Omental fat pad (tissue), 4 donors: Measurements from ENCODE around the genes UBTD1 and LOXL4.

DNA sequence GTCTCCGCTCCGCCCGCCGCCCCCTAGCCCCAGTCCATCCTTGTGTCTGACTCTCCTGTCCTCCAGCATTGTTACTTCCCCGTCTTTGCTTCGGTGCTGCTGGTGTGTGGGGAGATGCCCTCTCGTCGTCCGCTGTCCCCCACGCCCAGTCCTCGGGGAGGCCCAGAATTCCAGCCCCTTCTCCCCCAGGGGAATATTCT, 1.3 kb downstream of the LCOR start:
- PRO-cap = no peak
- RAMPAGE, long total RNA, 4 experiments = no peak in any of the 4 experiments

- PRO-cap = no peak
- RAMPAGE, long total RNA, 4 experiments = no peak in any of the 4 experiments
These were observed 2.2 kb downstream of the LCOR start for GRCh38 chr10:96834128-96834866.

DNA sequence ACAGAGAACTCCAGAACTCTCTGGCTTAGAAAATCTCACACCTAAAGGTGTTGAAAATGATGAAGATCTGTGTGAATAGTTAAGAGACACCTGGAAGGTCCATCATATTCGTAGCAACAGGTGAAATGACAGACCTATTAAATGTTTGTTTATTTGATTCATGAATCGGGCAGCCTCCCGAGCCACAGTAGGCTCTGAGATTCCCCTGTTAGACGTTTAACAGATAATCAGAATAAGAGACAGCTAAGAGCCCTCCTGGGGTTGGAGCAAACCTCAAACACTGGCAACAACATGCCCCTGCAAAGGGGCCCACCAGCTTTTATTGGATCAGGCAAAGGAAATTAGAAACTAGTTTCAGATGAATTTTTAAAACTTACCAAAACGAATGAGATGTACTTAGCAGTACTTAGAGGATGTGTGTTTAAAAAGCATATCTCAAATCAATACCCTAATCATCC, 103.8 kb downstream of the LCOR start:
- PRO-cap = no peak
- RAMPAGE, long total RNA, 4 experiments = no peak in any of the 4 experiments

- PRO-cap = no peak
- RAMPAGE, long total RNA, 4 experiments = no peak in any of the 4 experiments
These were observed 114.9 kb downstream of the LCOR start for GRCh38 chr10:96947043-96947376.

- PRO-cap = no peak
- RAMPAGE, long total RNA, 4 experiments = no peak in any of the 4 experiments
These were observed 148.9 kb downstream of the LCOR start for GRCh38 chr10:96980802-96981602.

DNA sequence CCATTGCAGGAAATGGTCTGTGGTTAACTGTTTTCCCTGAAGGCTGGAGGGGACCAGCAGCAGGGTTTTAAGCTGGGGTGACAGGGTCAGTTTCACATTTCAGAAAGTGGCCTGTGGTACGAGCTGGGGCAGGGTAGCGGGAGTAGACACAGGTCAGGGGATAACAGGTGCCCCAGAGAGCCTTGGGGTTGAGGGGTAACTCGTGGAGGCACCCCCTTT, 169.0 kb downstream of the SLIT1 start:
- PRO-cap = no peak
- RAMPAGE, long total RNA, 4 experiments = no peak in any of the 4 experiments

- PRO-cap = no peak
- RAMPAGE, long total RNA, 4 experiments = no peak in any of the 4 experiments
These were observed 51.6 kb downstream of the SLIT1 start for GRCh38 chr10:97134052-97134629.

- PRO-cap = no peak
- RAMPAGE, long total RNA, 4 experiments = no peak in any of the 4 experiments
These were observed 17.6 kb downstream of the ARHGAP19 start for GRCh38 chr10:97274867-97275264.

DNA sequence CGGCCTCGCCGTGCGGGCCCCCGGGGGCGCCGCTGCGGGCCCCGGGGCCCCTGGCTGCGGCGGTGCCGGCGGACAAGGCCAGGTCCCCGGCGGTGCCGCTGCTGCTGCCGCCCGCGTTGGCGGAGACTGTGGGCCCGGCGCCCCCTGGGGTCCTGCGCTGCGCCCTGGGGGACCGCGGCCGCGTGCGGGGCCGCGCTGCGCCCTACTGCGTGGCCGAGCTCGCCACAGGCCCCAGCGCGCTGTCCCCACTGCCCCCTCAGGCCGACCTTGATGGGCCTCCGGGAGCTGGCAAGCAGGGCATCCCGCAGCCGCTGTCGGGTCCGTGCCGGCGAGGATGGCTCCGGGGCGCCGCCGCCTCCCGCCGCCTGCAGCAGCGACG, 550 bp downstream of the FRAT1 start:
- PRO-cap = no peak
- RAMPAGE, long total RNA, 4 experiments = no peak in any of the 4 experiments

- PRO-cap = no peak
- RAMPAGE, long total RNA, 4 experiments = no peak in any of the 4 experiments
These were observed 1.2 kb downstream of the PGAM1 start for GRCh38 chr10:97427311-97427477.

DNA sequence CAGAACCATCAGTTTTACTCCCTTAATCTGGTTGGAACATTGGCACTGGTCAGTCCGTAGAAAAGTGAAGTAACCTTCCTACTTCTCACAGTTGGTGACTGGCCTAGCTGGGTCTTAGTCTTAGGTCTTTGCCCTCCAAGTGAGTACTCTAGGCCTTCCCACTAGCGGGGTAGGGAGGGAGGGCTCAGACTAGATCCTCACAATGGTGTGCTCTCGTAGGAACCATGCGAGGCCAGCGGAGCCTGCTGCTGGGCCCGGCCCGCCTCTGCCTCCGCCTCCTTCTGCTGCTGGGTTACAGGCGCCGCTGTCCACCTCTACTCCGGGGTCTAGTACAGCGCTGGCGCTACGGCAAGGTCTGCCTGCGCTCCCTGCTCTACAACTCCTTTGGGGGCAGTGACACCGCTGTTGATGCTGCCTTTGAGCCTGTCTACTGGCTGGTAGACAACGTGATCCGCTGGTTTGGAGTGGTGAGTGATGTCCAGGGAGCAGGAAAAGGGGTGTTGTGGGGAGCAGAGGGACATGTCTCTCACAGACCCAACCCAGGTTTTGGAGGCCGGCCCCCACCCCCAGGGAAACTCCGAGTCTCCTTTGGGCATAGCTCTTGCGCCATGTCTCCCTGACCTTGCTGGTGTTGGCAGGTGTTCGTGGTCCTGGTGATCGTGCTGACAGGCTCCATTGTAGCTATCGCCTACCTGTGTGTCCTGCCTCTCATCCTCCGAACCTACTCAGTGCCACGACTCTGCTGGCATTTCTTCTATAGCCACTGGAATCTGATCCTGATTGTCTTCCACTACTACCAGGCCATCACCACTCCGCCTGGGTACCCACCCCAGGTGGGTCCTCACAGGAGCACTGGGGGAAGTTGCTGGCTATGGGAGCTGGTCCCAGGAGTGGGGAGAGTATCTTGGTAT, 5.7 kb downstream of the ZDHHC16 start:
- PRO-cap = no peak
- RAMPAGE, long total RNA, 4 experiments = no peak in any of the 4 experiments

DNA sequence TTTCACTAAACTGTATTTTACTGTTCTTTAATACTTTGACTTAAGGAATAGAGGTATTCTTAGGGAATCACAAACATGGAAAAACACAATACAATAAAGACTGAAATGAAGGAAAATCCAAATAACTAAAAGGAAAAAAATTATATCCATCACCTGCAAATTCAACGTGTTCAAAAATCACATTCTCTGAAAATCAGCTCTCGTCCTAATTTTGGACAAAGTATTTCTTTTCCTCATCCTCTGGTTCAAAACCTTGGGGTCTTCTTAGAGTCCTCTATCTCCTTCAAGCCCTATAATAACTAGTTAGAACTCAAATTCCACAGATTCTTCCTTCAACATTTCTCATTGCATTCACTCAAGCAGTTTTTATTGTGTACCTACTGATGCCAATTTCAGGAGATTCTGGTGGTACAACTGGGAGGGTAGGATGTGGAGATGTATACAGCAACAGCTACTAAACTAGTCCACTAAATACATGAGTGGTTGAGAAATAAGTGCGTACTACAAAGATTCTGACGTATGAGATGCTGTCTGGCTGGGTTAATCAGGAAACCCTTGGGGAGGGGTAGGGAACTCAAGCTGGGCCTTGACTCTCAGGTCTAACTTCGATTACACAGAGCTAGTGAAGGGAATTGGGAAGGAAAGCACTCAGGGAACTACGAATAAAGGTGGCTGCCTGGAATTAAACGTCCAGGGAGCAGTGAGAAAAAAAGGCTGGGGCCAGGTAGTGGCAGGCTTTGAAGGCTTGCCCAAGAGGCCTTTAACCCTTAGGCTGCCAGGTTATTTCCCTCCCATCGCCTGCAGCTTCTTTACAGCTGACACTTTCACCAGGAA, 3.5 kb downstream of the MMS19 start:
- PRO-cap = no peak
- RAMPAGE, long total RNA, 4 experiments = no peak in any of the 4 experiments

DNA sequence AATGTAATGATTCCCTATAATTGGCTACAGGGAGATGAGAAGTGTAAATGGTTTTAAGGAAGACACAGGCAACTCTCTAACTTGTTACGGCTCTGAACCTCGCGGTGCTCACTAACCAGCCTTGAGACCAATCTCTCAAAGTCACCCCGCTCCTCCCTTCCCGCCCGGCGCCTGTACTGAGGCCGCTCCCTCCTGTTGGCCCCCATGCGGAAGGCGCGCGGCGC, 273 bp downstream of the MMS19 start:
- PRO-cap = no peak
- RAMPAGE, long total RNA, 4 experiments = no peak in any of the 4 experiments

DNA sequence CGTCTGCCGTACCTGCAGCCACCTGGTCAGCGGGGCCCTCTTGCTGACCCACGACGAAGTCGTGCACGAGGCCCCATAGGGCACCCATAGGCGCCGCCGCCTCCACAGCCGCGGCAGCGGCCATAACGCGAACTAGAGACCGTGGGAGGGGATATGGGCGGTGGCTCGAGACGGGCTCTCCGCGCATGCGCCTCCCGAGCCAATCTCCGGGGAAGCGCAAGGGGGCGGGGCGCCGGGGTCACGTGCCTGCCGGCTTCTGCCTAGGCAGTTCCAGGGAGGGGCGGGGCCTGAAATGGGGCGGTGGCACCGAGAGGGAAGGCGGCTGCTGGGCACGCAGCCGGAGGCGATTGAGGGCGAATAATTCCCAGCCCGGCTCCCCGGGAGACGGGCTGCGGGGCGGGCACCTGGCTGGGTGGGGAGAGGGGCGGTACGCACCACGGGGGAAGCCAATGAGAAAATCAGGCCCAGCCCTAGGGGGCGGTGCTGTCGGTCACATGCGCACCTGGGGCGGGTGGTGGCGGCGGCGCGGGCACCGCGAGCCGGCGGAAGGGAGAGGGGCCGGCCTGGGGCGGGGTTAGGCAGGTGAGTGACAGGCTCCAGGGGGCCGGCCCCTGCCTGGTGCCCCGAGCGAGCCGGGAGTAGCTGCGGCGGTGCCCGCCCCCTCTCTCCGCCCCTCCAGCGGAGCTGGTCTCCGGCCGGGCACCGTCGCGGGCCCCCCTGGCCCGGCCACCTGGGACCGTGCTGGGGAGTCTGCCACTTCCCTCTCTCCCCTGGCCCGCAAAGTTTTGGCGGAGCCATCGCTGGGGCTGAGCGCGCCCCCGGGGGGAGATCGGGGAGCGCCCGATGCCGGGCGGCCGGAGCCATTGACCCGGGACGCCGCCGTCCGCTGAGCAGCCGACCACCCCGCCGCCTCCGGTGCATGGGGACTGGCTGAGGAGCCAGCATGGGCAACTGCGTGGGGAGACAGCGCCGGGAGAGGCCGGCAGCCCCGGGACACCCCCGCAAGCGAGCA, at the start of gene UBTD1:
Gene UBTD1, plus strand, starts transcription at position 664 of the 1,012 bp plus-strand sequence.
- PRO-cap = no peak
- RAMPAGE, long total RNA, 4 experiments = start-site peak on the plus strand in 1 of 4 experiments, centred at position 716 of the sequence, 310 reads per replicate; start-site peak on the minus strand in 2 of 4 experiments, centred at positions 134 to 141 of the sequence, 28 to 251 reads per replicate

- PRO-cap = no peak
- RAMPAGE, long total RNA, 4 experiments = no peak in any of the 4 experiments
These were observed 5.2 kb downstream of the MARVELD1 start for GRCh38 chr10:97718581-97719303.

DNA sequence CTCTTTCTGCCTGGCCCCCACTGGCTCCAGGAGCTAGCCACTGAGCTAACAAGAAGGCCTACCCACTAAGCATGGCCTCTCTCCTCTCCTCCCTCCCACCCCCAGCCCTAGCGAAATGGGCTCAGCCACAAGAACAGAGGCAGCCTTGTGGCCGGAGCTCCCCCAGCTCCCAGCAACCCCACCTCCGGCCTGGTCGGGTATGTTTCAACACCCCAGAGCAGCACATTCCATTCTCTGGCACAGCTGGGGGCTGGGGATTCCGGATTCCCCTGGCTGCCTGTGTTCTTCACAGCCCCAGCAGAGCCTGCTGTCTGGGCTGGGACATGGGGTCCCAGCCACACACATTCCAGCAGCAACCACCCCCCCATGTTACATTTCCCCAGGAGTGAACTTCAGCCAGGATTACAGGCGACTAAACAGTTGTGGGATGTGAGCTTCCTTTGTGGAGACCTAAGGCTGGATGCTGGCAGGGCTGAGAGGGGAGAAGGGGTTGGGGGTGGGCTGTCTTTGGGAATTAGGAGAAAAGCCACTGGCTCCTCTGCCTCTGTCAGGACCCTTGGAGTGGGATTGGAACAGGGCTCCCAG, 8.9 kb downstream of the SFRP5 start:
- PRO-cap = no peak
- RAMPAGE, long total RNA, 4 experiments = no peak in any of the 4 experiments

- PRO-cap = no peak
- RAMPAGE, long total RNA, 4 experiments = no peak in any of the 4 experiments
These were observed 7.2 kb downstream of the SFRP5 start for GRCh38 chr10:97764382-97765214.

GRCh38 chr10:97822048-97822793, 27.4 kb upstream of the GOLGA7B start:
- PRO-cap = no peak
- RAMPAGE, long total RNA, 4 experiments = no peak in any of the 4 experiments

GRCh38 chr10:97888842-97889504, 39.3 kb downstream of the GOLGA7B start:
- PRO-cap = no peak
- RAMPAGE, long total RNA, 4 experiments = no peak in any of the 4 experiments

GRCh38 chr10:98267576-98268866, at the start of gene LOXL4:
Gene LOXL4, minus strand, starts transcription at chr10:98268194.
- PRO-cap = no peak
- RAMPAGE, long total RNA, 4 experiments = no peak in any of the 4 experiments